Lower leg skin (tissue), 2 donors: ENCODE measurements around a stretch of chr12.

- PRO-cap, result no peak
- RAMPAGE, long total RNA, 2 experiments, result no peak in any of the 2 experiments
Observed at GRCh38 chr12:100504683-100505353, 31.2 kb downstream of the NR1H4 start.

DNA sequence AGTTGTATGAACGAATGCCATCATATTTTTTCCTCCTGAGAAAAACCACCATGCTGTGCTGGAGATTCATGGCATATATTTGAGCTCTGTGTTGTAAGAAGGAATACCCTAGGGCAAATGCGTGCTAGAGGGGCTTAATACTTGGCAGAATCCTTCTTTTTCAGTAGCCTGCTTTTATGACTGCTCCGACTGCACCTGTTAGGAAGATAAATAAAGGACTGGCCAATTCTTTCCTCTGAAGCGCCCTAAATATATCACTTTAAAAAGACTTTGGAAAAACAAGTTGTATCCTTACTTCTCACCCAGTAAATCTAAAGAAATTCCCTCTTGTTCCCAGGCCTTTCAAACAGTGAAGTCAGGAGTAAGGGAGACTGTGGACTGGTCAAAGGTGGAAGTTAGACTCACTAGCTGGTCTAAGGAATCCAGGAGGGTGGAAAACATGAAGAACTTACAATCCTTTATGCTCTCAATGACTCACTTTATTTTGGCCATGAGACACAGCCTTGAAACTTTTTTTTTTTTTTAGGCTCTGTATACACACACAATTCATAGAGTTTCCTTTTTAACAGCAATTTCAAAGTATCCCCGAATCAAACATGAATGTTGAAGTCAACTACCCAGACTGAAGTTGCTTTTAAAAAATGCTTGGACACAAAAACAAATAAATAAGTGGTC lies 5.2 kb downstream of the MYBPC1 start:
- PRO-cap, result no peak
- RAMPAGE, long total RNA, 2 experiments, result no peak in any of the 2 experiments

DNA sequence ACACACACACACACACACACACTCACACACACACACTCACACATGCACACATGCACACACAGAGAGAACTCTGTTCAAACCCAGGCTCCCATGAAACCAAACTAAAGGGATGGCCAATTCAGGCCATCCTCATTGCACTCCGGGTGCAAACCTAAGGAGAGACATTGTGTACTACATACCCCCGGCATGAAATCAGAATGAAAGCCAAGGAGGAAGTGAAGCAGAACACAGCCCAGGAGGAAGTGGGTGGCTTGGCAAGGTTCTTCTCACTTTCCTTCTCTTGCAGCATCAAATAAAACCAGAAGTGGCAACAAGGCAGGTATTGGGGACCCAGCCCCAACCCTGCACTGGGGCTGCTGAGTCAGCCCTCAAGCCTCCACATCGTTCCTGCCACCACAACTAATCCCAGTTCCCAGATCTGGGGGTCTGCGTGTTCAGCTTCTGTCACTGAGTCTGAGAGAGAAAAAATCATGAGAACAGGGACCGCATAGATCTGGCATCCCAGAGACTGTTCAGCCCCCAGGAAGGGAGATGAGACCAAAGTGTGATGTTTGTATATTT lies 26.0 kb upstream of the CHPT1 start:
- PRO-cap, result no peak
- RAMPAGE, long total RNA, 2 experiments, result no peak in any of the 2 experiments

DNA sequence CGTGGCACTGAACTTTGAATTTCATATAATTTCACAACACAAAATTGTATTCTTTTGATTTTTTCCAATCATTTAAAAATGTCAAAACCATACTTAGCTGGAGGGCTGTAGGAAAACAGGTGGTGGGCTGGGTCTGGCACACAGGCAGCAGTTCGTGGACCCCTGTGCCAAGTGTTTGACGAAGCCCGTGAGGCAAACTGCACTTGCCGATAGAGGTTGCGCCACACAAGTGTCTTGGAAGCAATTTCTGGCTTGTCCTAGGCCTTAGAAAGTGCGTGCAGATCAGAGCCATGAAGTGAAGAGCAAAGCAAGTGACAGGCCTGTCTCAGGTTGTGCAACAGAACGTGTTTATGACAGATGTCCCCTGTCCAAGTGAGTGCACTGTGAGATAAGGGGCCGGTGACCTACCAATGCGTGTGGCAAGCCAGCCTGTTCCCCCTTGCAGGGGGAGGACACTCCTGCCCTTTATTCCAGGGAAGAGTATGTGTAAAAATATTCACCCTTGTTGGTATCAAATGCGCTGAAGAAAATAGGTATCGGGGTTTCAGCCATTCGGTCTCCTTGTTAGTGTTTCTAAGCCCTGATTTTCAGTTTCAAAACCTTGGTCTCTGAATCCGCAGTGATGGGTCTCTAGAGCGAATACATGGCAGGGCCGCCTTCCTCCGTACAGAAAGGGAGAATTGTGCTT lies 747 bp upstream of the CHPT1 start:
- PRO-cap, result no peak
- RAMPAGE, long total RNA, 2 experiments, result no peak in any of the 2 experiments

DNA sequence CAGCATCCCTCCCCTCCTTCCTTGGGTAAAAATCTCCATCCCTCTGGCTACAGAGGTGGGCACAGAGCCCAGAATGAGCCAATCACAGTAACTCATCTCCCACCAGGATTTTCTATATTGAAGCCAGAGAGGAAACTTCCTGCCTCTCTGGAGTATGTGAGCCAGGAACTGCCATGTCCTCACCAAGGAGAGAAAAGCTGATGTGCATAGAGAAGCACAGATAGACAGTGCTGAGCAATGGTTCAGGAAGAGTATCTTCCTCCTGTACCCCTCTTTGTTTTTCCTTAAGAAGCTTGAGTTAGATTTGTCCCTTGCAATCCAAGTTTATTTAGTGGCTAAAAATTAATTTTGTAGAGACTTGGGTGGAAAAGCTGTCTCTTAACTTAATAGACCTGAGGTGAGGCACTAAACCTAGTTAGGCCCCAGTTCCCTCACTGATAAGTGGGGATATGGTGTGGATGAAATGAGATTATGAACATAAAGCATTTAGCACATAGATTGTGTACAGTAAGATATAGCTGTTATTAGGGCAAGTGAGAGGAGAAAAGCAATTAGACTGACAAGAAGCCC lies 3.3 kb upstream of the SYCP3 start:
- PRO-cap, result no peak
- RAMPAGE, long total RNA, 2 experiments, result no peak in any of the 2 experiments

- PRO-cap, result no peak
- RAMPAGE, long total RNA, 2 experiments, result no peak in any of the 2 experiments
Observed at GRCh38 chr12:101796651-101797024, 34.1 kb downstream of the GNPTAB start.

- PRO-cap, result no peak
- RAMPAGE, long total RNA, 2 experiments, result no peak in any of the 2 experiments
Observed at GRCh38 chr12:101829841-101830205, 936 bp downstream of the GNPTAB start.

- PRO-cap, result no peak
- RAMPAGE, long total RNA, 2 experiments, result no peak in any of the 2 experiments
Observed at GRCh38 chr12:101931337-101932330, 54.3 kb downstream of the DRAM1 start.

GRCh38 chr12:102142911-102143335 lies 22.9 kb downstream of the PARPBP start:
- PRO-cap, result no peak
- RAMPAGE, long total RNA, 2 experiments, result no peak in any of the 2 experiments

- PRO-cap, result no peak
- RAMPAGE, long total RNA, 2 experiments, result no peak in any of the 2 experiments
Observed at GRCh38 chr12:102481605-102482124, 1.3 kb upstream of the IGF1 start.

GRCh38 chr12:102878806-102879499 lies 38.1 kb downstream of the PAH start:
- PRO-cap, result no peak
- RAMPAGE, long total RNA, 2 experiments, result no peak in any of the 2 experiments

- PRO-cap, result no peak
- RAMPAGE, long total RNA, 2 experiments, result no peak in any of the 2 experiments
Observed at GRCh38 chr12:102915791-102916404, 1.1 kb downstream of the PAH start.

DNA sequence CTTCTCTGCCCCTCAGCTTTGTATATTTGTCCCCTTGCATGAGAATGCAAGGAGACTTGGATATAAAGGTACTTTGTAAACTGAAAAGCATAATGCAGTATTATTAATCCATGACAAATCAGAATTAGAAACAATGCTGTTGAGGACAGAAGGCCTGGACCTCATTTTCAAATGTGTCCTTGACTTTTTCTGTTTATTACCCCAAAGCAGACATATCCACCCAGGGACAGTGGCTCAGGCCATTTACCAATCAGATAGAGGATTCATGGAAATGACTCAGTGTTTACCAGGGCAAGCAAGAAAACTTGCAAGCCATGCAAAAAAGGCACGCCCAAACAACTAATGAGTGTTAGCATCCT lies 157.1 kb downstream of the ASCL1 start:
- PRO-cap, result no peak
- RAMPAGE, long total RNA, 2 experiments, result no peak in any of the 2 experiments

DNA sequence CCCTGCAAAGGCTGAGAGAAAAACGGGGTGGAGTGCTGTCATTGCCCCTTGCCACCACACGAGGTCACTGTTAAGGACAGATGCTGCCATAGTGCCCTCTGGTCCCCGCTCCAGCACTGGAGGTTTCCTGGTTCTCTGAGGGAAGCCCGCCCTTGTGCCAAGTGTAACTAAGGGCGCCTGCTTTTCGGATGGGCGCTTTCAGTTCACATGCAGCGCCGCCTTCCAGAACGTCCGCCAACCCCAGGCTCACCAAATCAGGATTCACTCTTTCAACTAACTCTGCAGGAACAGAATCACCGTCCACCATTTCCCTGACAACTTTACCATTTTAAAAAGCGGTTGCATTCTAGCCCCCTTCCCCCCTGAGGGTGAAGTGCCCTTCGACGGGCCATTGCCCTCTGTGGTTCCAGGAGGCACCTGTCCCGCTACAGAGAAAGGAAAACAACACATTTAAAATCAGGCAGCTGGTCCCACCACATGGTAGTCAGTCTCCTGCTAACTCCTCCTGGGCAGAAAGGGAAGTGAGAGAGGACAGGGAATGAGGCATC lies 11.6 kb upstream of the STAB2 start:
- PRO-cap, result no peak
- RAMPAGE, long total RNA, 2 experiments, result no peak in any of the 2 experiments

DNA sequence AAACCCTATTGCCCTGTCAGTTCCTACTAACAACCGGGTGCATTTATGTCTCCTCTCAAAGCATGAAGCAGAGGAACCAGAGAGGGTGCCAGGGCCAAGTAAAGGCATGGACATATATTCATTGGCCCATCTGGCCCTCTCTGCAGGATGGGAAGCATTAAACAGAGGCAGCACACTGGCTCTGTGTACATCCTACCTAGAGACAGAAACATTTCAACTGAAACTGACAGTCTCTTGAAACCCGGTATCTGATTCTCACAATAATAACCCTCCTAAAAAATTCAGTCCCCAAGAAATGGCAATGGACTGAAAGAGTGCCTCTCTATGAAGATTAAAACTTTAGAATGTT lies 6.8 kb upstream of the STAB2 start:
- PRO-cap, result no peak
- RAMPAGE, long total RNA, 2 experiments, result no peak in any of the 2 experiments

DNA sequence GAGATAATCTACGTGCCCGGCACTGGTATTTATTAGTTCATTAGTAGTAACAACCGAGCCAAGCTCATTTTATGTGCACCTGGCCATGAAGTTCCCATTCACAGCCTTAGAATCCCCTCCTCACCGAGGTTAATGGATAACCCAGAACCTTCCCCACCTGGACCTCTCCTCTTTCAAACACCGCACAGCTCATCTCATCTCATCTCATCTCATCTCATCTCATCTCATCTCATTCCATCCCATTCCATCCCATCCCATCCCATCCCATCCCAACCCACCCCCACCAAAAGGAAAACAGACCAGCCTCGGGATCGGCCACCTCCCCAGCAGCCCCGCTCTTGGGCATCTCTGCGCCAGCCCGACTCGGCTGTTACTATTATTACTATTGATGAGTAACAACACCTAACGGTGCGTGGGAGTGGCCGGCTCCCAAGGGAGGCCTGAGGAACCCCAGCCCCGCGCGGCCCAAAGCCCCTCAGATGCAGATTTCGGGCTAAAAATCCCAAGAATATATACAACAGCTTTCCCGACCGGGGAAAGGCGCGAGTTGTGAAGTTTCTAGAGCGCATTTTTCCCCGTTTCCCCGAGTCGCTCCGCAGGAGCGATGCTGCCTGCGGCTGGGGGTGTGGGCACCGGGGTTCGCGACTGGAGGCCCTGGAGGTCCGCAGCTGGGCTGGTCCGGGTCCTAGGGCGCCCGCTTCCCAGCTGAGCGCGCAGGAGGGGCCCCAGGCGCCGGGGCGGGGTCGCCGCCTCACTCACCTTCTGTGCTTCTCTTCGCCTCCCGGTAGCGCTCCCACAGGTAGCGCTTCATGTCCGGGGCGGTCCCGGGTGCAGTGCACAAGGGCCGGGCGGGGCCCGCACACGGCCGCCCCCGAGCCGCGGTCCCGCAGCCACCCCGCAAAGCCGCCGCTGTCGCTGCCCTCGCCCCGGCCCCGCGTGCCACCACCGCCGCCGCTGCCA lies 564 bp downstream of the NT5DC3 start:
- PRO-cap, result no peak
- RAMPAGE, long total RNA, 2 experiments, result no peak in any of the 2 experiments

DNA sequence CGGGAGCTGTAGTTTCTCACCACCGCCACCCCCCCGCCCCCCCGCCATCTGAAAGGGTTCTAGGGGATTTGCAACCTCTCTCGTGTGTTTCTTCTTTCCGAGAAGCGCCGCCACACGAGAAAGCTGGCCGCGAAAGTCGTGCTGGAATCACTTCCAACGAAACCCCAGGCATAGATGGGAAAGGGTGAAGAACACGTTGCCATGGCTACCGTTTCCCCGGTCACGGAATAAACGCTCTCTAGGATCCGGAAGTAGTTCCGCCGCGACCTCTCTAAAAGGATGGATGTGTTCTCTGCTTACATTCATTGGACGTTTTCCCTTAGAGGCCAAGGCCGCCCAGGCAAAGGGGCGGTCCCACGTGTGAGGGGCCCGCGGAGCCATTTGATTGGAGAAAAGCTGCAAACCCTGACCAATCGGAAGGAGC lies 391 bp upstream of the HSP90B1 start:
- PRO-cap, result bidirectional peak, plus-strand start outside the sequence, minus-strand start at position 273 of the sequence
- RAMPAGE, long total RNA, 2 experiments, result no peak in any of the 2 experiments

DNA sequence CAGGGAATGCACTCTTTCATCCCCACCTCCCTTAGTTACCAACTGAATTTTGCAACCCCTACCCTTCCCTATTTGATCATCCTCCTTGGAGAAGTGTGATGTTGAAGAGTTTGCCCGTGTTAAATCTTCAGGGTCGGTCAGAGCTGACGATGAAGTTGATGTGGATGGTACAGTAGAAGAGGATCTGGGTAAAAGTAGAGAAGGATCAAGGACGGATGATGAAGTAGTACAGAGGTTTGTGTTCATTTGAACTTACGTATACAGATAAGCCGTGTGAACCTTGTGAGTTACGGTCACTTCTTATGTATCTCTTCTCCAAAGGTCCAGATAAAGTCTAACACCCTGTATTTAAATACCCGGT lies 1.2 kb downstream of the HSP90B1 start:
- PRO-cap, result no peak
- RAMPAGE, long total RNA, 2 experiments, result no peak in any of the 2 experiments

DNA sequence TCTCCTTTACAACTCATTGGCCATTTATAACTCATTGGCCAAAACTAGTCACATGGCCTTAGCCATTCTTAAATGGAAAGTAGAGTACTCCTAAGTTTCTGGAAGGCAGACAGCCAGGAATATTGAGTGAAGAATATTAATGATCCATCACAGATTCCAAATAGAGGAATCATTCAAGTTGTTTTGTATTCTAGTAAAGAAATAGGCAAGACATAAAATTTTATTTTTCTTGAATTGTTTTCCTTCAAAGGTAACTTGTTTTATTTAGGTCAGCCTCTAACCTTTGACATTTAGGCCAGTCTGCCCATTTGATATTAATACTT lies 3.2 kb downstream of the HSP90B1 start:
- PRO-cap, result no peak
- RAMPAGE, long total RNA, 2 experiments, result no peak in any of the 2 experiments

DNA sequence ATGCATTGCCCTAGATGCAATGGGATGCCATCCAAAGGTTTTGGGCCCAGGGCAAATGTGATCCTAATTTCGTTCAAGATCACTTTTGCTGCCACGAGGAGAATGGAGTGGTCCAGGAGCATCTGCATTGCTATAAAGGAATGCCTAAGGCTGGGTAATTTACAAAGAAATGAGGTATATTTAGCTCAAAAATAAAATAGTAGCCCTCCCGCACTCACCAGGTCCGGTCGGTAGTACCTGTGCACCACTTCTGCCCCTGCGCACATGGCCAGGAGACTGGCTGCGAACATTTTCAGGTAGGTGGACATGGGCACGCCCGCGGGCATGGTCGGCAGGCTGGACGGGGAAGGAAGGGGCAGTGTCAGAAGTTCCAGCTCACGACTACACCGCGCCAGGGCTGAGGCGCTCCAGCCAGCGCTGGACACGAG lies 588 bp downstream of the UQCC6 start:
- PRO-cap, result no peak
- RAMPAGE, long total RNA, 2 experiments, result no peak in any of the 2 experiments